Endometrial microvascular endothelial cells (primary cell): ENCODE measurements around the genes TOX4 and OR4E2.

DNA sequence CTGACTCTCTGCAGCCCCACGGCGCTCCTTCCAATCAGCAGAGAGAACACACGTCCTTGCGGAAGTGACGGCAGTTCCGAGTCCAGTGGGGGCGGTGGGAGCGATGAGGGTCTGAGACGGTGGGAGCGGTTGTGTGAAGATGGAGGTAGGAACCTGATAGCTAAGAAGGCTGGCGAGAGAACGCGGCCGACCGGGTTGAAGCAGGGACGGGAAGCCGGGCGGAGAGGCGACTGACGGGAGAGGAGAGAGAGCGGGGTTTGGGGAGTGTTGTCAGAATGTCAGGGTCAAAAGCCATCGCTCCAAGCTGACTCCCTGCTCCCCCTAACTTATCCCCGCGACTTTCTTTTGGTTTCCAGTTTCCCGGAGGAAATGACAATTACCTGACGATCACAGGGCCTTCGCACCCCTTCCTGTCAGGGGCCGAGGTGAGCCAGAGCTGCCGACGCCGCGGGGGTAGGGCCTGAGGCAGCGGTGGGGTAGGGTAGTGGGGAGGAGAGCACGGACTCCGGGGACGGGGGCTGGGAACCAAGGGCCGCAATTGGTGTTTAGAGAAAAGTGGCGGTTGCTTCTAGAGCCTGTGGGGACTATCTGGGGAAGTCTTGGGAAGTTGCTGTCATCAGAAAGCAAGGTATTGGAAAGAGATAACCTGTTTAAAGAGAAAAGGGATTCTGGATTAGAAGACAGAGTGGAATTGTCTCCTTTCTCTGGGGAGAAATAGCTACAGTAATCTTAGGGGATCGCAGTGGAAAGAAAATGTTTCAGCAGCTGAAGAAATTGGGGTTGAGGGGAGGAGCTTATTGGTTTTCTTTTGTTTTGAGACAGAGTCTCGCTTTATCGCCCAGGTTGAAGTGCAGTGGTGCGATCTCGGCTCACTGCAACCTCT, at the start of gene TOX4:
TOX4 (plus strand) TSS at position 56 of the 883 bp plus-strand sequence.
- RAMPAGE, long total RNA: start-site peak on the plus strand centred at position 100 of the sequence, 46 bp wide, 124 and 107 reads in 2 replicates

- RAMPAGE, long total RNA: no peak
Observed at GRCh38 chr14:21653677-21653885, at the start of gene OR4E2. Gene OR4E2, plus strand, starts transcription at chr14:21653835.

DNA sequence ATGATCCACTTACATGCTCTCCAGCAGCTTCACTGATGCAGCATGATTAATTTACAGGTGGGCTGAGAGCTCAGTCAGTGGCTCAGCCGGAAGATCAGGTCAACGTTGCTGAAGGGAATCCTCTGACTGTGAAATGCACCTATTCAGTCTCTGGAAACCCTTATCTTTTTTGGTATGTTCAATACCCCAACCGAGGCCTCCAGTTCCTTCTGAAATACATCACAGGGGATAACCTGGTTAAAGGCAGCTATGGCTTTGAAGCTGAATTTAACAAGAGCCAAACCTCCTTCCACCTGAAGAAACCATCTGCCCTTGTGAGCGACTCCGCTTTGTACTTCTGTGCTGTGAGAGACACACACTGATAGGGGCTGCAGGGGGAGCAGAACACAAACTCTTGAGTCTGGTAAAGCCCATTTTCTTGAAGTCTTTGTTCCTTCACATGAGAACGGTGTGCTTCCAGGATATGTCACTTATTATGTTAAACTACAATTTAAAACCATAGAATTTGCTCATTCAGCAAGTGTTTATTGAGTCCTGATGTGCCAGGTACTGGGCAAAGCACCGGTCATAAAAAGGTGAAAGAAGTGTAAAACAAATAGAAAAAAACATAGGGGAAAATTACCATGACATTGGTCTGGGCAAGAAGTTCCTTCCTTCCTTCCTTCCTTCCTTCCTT, 50.5 kb upstream of the OR4E1 start:
- RAMPAGE, long total RNA: no peak

DNA sequence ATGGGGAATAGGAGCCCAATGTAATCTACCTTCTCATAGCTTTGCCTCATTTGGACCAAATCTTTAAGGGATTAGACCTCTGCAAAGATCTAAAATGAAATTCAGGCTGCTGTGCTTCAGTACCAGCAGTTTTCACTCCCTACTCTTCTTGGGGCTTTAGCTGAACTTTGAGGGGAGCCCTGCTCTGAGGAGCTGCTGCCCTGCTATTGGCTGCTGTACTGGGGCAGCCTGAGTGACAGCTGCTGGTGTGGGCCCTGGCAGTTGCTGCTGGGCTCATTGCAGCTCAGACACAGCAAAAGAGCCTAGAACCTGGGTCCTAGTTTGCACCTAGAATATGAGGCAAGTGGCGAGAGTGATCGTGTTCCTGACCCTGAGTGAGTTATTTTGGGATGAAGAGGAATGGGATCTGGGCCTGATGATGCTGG, 62.3 kb upstream of the OR4E1 start:
- RAMPAGE, long total RNA: no peak

DNA sequence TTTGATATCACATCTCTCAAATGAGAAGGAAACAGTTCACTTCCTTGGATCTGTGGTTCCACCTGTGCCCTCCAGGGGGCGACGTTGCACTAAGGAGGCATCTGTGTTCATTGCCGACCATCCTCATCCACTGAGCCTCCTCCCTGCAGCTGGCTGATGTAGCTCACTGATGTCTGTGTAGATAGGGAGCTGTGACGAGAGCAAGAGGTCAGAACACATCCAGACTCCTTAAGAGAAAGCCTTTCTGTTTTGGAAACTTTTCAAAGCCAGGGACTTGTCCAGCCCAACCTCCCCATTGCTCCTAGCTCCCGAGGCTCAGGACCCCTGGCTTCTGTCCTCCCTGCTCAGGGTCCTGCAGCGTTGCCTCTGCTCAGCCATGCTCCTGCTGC, 172.8 kb upstream of the OR4E1 start:
- RAMPAGE, long total RNA: no peak

DNA sequence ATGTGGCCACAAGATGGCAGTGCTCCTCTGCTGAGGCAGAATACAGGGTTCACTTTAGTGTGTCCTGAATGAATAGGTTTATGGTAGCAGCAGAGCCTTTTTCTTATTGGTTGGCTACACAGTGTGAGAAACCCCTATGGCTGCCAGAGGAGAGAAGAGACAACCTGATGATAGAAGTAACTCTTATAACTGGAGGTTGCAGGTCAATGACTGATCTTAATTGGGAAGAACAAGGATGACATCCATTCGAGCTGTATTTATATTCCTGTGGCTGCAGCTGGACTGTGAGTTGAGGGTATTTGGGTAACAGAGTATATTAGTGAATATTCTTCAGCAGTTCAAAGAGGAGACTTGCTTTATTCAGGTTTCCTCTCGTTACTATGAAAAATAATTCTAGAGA, 195.0 kb upstream of the OR4E1 start:
- RAMPAGE, long total RNA: no peak

GRCh38 chr14:21997315-21997847, 323.8 kb upstream of the OR4E1 start:
- RAMPAGE, long total RNA: no peak

- RAMPAGE, long total RNA: no peak
Observed at GRCh38 chr14:22003317-22003917, 329.8 kb upstream of the OR4E1 start.

DNA sequence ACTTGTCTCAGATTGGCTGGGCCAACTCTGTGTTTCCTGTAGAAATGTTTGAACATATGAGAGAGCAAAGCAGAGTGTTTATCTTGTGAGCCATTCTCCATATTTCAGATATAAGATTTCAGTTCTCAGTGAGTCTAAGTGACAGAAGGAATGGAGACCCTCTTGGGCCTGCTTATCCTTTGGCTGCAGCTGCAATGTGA, 378.7 kb upstream of the OR4E1 start:
- RAMPAGE, long total RNA: no peak

DNA sequence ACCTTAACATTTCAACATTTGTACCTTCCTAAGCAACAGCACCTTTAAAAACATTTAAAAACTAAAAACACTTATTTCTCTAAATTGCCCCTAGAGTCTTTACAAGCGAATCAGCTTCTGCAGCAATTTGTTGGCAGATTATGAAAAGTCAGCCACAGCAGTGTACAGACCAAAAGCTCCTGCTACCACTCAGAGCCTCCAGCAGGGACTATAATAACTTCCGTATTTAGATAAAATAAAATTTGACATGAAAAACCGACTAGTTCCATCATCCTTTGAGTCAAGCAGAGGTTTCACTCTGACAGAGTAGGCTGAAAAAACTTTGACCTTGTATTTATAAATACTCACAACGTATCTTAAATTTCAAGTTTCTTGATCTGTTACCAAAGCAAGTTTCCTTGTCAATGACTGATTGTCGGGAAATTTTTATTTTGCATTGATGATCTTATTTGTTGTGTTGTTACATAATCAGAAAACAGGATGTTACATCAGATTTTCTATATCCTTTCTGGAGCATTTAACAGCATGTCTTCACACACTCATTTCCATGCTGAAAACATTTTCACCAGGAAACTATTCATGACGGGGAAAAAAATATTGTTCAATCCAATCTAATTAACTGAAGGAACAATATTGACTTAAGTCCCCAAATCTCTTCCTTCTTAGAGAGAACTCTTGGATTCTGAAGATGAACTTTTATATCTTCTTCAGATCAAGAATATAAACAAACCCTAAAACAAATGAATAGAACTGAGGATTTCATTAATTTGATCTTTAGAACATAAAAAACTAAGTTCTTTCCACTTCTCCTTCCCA, 283.3 kb downstream of the DAD1 start:
- RAMPAGE, long total RNA: no peak

- RAMPAGE, long total RNA: no peak
Observed at GRCh38 chr14:22387378-22388265, 201.4 kb downstream of the DAD1 start.

DNA sequence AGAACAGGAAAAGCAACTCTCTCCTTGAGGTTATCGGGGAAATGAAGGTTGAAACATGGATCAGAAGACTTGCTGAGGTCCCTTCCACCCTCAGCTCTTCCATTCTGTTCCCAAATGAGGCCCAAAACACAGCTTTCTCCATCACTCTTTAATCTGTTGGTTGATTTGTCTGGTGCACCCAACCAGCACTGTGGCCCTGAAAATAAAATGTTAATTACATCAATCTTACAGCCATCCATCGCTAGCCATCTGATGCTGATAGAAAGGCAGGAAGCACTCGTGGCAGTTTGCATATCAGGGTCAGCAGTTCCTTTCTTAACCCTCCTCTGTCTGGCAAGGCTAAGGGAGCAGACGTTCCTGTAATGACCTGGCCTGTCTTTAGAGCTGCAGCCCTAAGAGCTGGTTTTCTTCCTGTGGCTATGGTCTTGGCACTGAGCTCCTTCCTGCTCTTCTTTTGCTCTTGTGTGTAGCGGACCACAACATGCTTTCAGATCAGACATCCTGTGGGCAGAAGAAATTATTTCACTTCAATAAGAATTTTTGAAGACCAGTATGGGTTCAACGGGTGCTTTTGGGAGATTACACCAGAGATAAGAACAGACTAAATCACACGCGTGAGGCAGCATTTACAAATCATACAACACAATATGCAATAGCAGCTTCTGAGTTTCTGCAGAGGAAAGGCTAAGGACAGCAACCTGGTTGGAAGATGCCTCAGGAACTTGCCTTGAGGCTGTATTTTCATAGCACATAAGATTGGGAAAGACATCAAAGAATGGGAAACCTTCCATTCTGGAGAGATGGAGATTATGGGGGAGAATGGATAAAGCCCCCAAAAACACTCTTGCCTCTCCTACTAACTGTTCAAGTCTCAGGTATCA, 170.3 kb downstream of the DAD1 start:
- RAMPAGE, long total RNA: no peak

GRCh38 chr14:22523988-22525120, 64.7 kb downstream of the DAD1 start:
- RAMPAGE, long total RNA: no peak

DNA sequence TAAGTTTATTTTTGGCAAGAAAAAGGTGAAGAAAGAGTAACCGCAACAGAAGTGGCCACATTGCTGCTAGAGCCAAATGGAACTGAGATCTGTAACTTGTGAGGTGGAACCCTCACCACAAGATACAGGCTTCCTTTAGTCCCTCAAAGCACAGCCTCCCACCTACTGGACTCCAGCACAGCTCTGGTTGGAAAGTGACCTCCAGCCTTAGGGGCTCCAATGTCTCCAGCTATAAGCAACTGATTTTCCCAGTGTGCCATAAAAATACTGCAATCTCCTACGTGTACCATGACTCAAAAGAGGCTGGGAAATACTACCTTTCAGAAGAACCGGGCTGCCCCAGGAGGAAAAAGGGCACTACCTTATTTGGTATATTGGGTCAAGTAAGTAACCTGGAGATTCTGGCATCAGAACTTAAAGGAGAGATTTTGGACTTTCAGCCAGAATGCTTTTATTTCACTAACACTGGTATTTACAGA, 23.3 kb downstream of the DAD1 start:
- RAMPAGE, long total RNA: no peak

GRCh38 chr14:22612638-22613469, 14.8 kb downstream of the ABHD4 start:
- RAMPAGE, long total RNA: no peak

DNA sequence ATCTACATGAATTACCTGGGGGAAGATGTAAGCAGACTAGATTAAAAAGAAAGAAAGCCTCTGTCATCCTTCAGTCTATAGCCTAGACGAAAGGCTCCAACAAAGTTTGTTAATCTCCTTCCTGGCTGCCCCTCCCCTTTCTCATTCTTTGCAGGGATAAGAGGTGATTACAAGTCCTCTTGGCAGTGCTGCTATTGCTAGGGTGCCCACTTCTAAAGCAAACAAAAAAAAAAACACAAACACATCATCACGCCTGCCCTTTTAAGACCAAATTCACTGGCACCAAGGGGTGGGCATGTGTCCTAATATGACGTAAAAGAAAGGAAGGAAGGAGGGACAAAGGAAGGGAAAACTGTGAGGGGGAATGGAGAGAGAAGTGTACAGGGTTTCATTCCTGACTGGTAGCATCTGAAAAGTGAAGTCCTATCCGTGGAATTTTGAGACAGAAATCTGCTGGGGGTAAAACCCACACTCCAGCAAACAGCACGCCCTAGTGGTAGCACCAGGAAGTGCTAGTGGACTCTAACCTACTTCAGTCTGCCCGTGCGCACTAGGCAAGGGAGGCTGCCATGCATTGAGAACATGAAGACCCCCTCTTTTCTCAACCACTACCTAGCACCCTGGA, 2.7 kb upstream of the SLC7A7 start:
- RAMPAGE, long total RNA: no peak

GRCh38 chr14:22821047-22821672, 5.9 kb upstream of the SLC7A7 start:
- RAMPAGE, long total RNA: no peak

DNA sequence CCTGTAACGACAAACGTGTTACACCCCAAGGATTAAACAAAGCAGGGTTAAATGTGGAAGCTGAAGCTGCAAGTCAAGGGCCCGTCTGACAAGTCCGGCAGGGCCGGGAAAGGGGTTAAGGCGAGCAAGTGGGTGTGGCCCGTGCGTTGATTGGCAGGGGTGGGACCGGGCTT, 90 bp upstream of the LRP10 start:
- RAMPAGE, long total RNA: no peak

- RAMPAGE, long total RNA: no peak
Observed at GRCh38 chr14:22872234-22872873, 814 bp downstream of the LRP10 start.

GRCh38 chr14:23091434-23092370, 3.2 kb downstream of the ACIN1 start:
- RAMPAGE, long total RNA: no peak